BE2C (cell line): Measurements from ENCODE around the gene UBTD2.

DNA sequence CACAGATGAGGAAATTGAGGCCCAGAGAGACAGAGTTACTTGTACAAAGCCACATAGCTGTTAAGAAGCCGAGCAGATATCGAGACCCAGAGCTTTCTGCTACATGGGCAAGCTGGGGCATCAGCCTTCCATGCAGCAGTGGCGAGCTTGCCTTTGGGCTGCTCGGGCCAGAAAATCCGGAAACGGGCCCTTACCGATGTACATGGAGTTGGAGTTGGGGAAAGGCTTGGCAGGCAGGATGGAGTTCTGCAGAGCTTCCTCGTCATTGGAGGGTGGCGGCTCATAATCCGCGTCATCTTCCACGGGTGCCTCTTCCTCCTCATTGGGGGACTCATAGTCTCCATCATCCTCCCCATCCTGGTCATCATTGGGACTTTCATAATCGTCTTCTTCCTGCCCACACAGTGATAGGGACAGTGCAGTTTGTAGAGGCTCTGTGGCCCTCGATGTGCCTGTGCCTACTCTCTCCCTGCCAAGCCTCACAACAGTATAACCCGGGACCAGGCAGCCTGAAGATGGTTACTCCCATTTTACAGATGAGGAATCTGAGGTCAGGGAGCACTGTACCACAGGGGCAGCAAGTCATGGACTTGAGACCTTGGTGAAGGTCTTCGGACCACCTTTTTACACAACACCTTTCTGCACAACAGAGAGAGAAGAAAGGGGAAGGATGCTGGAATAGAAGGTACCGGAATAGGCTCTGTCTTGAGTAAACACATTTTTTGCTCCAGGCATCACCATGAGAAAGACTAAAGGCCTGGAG, 26.9 kb downstream of the LCP2 start:
- RRBS = no CpG with 5 or more reads among the region's 17 CpGs

DNA sequence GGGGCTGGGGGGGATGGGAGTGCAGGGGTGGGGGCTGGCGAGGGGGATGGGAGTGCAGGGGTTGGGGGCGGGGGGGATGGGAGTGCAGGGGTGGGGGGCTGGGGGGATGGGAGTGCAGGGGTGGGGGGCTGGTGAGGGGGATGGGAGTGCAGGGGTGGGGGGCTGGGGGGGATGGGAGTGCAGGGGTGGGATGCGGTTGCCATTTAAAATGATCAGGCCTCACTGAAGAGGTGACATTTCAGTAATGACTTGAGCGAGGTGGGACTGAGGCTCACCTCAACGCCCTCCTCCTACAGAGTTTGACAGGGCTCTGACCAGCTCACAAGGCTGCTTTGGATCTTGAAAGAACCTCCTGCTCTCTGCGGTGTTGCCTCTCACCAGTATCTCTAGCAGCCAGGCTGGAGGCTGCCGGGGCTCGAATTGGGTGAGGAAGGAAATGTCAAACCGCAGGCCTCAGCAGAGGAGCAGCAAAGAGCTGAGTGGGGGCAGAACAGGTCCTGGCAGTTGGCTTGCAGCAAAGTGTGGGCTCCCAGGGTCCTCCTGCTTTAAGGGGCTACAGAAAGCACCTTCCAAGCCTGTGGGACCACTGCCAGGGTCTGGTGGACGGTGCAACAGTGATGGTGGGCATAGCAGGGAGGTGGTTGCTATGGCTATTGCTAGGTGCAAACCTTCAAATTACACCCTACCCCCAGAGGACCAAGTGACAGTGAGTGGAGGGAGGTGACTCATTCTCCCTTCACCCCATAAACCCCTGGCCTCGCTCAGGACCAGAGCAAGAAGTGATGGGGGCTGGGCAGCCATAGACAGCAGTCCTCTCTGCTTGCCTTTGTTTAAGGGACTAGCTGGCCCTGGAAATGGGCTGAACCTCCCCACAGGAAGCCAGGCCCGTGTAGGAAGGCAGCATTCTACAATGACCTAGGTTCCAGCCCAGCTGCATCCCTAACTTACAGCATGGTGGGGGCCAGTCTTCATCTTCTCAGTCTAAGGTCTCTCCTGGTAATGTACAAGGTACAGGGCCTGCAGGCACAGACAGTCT, 18.9 kb downstream of the LCP2 start:
- RRBS = no CpG with 5 or more reads among the region's 12 CpGs

DNA sequence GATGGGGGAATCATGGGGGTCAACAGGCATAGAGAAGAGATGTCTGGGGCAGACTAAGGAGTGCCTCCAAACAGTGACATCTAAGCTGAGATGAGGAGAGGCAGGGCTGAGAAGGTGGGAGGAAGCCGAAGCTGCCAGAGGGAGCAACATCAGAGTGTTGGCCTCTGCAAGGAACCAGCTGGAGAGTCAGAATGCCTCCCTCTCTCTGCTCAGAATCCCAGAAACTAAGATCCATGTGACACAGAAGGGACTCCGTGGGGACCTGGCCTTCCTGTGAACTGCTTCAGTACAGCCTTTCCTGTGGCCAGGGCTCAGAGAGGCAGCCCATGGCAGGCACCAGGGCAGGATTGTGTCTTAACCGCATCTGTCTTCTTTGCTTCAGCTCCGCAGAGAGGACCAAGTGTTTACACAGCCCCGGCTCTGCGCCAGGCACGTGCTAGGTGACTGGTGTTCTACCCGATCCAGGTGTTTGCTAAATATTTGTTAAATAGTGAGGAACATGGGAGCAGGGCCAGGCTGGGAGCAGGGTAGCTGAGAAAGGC, 33.5 kb downstream of the KCNMB1 start:
- RRBS = no CpG with 5 or more reads among the region's 8 CpGs

DNA sequence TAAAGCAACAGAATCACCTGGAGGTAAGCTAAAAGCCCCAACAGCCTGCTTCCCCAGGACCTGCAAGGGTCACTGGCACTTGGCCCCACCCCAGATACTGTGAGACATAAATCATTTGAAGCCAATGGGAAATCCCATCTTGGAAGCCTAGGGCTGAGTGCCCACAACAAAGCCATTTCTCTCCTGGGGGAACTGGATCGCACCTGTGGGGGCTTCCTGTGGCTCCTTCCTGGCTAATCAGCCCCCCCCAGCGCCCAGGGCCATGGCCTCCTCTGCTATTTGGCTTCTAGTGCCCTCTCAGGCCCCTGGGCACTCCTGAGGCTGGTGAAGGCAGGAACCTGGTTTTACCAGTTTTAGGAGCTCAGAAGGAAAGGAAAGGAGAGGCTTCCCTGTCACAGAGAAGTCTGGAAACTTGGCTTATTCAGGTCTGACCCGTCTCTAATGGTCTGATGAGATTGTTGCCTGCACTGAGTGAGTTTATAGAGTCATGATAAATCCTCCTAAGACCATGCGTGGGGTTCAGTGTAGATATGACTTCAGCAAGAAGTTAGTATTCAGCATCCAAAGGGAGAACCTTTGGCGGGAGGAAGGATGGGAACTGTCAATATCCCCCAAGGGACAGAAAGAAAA, 1.3 kb downstream of the KCNMB1 start:
- RRBS = no CpG with 5 or more reads among the region's 5 CpGs

DNA sequence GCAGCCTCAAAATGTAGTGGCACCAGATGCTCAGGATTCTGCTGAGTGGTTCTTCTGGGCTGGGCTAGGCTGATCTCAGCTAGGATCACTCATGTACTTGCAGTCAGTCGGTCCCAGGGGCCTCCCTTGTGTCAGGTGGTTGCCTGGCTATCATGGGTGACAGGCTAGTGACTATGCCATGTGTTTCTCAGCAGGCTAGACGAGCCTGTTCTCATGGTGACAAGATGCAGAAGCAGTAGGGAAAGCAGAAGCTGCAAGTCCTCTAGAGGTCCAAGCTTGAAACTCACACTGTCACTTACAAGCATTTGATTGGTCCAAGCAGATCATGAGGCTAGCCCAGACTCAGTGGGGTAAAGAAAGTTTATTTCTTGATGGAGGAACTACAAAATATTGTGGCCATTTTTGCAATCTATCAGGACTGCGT, 15.2 kb upstream of the KCNMB1 start:
- RRBS = no CpG with 5 or more reads among the region's 3 CpGs

DNA sequence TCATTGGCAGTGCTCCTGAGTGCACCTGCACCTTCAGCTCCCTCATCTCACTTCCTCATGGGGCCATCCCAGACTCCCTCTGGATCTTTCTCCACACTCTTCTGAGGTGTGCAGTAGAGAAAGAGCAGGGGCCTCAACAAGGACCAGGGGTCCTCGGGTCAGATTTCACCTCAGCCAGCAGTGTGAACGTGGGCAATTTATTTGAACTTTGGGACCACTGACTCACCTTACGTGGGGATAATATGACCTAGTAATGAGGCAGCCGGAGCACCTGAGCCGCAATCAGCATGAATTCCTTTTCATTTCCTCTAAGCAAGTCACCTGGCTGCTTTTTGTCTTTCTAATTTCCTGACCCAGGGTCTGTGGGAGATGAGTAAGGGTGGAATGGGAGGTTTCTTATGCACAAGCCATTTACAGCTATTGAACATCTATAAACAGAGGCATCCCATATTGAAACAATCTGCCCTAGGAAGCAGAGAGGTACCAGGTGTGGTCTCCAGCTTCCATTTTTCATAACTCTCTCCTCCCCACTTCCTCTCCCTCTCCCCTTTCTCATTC, 22.3 kb upstream of the GABRP start:
- RRBS = no CpG with 5 or more reads among the region's 5 CpGs

DNA sequence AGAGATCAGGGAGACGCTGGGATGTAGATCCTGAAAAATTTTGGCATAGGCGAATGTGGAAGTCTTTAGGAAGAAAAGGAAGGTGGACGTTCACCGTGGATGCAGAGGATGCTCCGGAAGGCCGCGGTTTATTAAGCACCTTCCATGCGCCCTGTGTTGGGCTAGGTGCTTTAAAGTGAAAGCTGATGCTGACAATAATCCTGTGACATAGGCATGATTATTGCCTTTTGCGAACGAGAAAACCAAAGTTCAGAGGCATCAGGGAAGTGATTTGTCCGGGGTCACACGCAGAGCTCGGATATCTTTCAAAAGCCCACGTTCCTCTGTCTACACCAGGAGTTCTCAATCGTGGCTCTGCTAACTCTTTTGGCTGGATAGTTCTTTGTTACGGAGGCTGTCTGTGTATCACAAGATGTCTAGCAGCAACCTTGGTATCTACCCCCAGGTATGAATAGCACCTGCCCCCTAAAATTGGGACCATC, 12.0 kb upstream of the GABRP start:
- RRBS = no CpG with 5 or more reads among the region's 16 CpGs

DNA sequence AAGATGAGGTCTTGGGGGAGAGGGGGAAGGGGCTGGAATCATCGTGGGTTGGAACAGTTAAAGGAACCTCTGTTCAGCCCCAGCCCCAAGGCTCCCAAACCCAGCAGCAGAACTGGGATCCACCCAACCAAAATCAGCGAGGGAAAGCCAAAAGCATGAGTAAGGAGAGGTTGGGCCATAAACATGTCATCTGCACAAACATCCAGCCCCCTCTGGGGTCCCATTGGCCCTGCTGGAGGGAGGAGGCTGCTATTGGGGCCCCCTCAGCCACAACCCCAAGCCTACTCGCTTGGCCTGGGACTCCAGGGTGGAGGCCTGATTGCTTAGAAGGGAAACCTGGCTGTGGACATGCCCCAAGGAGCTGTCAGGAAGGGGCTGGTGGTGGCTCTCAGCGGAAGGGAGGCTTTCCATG, 154.9 kb downstream of the FGF18 start:
- RRBS = no CpG with 5 or more reads among the region's 4 CpGs

DNA sequence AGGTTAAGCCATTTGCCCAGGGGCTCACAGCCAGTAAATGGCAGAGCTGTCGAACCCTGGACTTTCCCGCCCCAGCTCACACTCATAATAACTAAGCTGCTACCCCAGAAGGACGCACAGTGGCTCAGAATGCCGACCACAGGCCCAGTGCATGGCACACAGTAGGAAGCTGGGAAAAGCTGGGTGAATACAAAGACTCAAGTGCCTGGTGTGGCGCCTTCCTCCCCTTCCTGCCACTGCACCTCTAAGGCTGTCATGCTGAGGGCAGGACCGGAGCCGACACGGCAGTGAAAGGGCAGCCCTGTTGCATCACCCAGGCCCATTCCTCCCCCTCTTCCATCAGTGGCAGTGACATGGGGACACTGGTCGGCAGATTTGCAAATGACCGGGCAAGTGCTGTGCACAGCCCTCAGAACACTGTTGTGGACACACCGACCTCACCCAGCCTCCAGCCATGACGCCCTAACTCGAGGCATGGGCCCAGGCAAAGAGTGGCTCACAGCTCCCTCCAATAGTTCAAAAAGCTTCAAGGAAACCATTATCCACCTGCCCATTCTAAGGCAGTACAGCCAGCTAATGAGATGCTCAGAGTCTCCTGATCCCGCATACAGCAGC, 84.0 kb downstream of the STK10 start:
- RRBS = 58% methylated on average over 5 of the region's 14 CpGs

- RRBS = no CpG with 5 or more reads among the region's 10 CpGs
Observed at GRCh38 chr5:172118099-172118822, 69.8 kb downstream of the STK10 start.

GRCh38 chr5:172282845-172283952, at the start of gene UBTD2:
Gene UBTD2 (minus strand): TSS chr5:172283764.
- RRBS = under 1% methylated on average over 49 of the region's 104 CpGs

DNA sequence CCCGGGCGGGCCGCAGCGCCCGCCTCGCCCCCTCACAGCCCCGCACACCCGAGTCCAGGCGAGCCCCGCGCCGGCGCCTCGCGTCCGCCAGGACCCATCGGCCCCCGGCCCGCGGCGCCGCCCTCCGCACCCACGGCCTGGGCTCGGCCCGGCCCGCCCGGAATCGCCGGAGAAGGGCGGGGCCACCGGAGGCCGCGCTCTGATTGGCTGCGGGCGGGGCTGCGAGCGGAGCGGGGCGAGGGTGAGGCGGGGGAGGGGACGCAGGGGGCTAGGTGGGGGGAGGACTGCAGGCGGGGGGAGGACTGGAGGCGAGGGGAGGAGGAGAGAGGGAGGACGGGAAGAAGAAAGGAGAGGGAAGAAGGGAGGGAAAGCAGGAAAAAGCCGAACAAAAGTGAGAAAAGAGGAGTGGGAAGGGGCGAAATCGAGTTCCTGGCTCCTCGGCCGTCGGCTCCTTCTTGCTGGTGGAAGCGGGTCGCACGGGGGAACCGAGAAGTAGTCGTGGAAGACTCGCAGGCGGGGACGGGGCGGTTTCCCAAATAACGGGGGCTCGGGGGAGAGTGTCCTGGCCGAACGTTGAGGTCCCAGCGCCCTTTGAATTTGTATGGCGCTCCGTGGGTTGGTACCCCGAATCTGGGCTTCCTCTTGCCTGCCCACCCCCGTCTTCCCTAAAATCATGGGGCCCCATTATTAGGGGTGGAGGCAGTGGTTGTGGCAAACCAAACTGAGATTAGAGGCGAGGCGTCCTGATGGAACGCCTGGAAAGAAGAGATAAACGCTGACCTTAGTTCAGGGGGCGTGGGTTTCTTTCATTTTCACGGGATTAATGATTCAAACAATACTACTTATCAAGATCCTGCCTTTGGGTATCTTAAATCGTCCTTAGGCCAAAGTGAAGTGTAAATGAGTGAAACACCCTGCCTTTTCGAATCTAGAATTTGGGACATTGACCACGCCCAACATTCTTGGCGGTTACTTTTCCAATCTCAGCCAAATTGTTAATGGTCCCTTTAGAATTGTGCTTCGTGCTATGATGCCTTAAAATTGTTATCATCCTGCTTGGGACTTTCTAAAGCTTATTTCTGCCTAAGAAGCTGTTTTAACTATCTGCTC, 744 bp upstream of the UBTD2 start:
- RRBS = 1% methylated on average over 21 of the region's 80 CpGs

GRCh38 chr5:172353724-172354270, 70.2 kb upstream of the UBTD2 start:
- RRBS = no CpG with 5 or more reads among the region's 15 CpGs

- RRBS = no CpG with 5 or more reads among the region's 5 CpGs
Observed at GRCh38 chr5:172399704-172400347, 54.5 kb downstream of the SH3PXD2B start.

DNA sequence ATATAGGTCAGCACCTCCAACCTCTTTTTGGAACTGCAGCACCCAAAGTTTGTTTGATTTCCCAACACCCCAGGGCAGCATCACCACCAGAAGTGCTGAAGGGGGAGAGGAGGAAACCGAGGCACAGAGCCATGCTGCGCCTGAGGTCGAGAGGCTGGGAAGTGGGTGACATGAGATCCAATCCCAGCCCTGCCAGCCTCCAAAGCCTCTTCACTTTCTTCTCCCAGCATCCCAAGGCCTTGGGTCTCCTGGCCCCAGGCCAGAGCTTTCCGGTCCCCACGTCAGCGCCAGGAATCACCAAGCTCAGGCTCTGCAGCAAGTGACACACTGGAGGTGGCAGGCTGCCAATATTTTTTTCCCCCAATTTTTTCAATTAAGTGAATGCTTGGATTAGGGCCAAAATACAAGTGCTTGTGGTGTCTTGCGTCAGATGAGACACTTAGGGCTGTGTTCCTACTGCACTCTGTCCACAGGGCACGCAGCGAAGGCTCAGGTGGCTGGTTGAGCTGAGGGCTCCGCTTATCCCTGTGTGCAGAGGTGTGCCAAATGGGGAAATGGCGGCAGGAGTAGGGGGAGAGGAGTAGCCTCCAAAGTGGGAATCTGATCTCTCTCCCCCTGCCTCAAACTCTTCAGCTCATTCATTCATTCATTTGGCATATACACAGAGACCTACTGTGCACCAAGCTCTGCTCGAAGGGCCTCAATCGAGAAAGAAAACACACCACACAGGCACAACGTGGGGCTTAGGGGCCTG, 16.8 kb downstream of the SH3PXD2B start:
- RRBS = no CpG with 5 or more reads among the region's 14 CpGs

- RRBS = no CpG with 5 or more reads among the region's 9 CpGs
Observed at GRCh38 chr5:172565272-172565981, 75.6 kb upstream of the NEURL1B start.

- RRBS = no CpG with 5 or more reads among the region's 17 CpGs
Observed at GRCh38 chr5:172616695-172617178, 24.3 kb upstream of the NEURL1B start.

- RRBS = no CpG with 5 or more reads among the region's 5 CpGs
Observed at GRCh38 chr5:172695571-172695826, 54.4 kb downstream of the NEURL1B start.

DNA sequence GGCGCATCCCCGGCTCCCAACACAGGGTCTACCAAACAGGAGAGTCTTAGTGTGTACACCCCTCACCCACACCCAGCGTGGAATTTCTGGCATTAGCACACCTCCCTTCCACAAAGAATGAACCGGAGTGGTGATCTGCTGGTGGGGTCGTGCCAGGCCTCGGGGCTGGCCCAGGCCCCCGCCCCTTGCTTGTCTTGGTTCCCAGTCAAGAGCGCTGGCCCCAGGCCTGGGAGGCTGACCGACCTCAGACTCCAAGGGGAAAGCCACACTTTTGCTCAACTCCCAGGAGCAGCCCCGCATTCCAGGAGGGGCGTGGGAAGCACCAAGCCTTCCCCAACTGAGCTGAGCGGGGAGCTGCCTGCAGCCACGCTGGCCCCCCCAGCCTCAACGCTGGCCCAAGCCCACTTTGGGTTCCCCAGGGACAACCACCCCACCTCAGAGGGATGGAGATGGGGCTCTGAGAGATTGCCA, 55.4 kb downstream of the NEURL1B start:
- RRBS = 90% methylated on average over 2 of the region's 14 CpGs

GRCh38 chr5:172720091-172720361, 51.0 kb downstream of the DUSP1 start:
- RRBS = no CpG with 5 or more reads among the region's 5 CpGs